ENCODE measurements around a stretch of chr12.

GRCh38 chr12:51269303-51270020, 753 bp downstream of the SMAGP start:
- RRBS, result 7% methylated on average over 29 of the region's 53 CpGs

DNA sequence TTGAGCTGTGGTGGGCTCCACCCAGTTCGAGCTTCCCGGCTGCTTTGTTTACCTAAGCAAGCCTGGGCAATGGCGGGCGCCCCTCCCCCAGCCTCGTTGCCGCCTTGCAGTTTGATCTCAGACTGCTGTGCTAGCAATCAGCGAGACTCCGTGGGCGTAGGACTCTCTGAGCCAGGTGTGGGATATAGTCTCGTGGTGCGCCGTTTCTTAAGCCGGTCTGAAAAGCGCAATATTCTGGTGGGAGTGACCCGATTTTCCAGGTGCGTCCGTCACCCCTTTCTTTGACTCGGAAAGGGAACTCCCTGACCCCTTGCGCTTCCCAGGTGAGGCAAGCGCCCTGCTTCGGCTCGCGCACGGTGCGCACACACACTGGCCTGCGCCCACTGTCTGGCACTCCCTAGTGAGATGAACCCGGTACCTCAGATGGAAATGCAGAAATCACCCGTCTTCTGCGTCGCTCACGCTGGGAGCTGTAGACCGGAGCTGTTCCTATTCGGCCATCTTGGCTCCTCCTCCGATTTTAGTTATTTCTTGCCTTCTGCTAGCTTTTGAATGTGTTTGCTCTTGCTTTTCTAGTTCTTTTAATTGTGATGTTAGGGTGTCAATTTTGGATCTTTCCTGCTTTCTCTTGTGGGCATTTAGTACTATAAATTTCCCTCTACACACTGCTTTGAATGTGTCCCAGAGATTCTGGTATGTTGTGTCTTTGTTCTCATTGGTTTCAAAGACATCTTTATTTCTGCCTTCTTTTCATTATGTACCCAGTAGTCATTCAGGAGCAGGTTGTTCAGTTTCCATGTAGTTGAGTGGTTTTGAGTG, 22.7 kb upstream of the SCN8A start:
- RRBS, result no CpG with 5 or more reads among the region's 34 CpGs

DNA sequence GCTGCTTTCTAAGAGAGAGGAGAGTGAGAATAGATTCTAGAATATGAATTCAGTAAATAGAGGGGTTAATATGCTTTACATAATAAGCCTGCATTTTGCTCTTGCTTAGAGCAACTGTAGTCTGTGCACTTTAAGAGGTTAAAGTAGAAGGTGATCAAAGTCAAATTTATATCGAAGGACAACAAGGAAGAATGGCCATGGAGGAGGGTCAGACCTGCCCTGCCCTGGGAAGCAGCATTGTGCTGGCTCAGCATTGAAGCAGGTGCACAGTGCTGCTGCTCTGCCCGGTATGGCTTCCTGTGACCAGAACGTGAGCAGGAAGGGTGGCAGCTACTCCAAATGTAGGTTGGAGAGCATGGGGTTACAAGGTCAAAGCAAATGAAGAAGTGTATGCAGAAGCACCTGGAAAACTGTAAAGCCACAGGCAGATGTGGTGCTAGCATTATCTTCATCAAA, 84.0 kb downstream of the SCN8A start:
- RRBS, result no CpG with 5 or more reads among the region's 3 CpGs

- RRBS, result no CpG with 5 or more reads among the region's 8 CpGs
Measured at GRCh38 chr12:51884794-51885142, 3.1 kb upstream of the ANKRD33 start.

GRCh38 chr12:51904750-51905401, 2.4 kb upstream of the ACVRL1 start:
- RRBS, result no CpG with 5 or more reads among the region's 4 CpGs

DNA sequence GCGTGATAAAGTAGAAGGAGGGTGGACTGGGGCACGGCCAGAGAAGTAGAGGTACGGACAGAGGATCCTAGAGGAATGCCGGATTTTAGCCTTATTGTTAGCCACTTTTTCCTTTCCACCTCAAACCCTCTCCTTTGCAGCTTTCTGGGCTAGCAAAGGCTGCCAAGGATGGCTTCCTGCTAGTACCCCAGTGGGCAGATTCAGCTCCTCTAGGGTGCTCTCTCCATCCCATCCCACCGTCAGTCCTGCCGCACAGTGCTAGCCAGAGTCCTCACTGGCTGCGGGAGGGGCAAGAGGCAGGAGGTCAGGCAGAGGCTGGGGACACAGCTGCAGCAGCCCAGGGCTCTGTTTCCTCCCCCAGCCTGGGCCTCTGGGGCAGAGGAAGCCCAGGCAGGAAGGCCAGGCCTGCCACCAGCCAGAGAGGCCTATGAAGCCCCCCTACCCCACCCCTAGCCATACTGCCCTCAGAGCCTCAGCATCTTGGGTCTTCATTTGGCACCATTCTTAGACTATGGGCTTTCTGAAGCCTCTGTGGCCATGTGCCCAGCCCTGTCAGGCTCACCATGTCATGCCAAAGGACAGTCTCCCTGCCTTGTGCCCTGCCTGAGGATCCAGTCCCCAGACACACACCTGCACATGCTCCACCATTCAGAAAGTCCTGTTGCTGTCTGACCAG, 3.3 kb downstream of the ACVRL1 start:
- RRBS, result no CpG with 5 or more reads among the region's 7 CpGs

DNA sequence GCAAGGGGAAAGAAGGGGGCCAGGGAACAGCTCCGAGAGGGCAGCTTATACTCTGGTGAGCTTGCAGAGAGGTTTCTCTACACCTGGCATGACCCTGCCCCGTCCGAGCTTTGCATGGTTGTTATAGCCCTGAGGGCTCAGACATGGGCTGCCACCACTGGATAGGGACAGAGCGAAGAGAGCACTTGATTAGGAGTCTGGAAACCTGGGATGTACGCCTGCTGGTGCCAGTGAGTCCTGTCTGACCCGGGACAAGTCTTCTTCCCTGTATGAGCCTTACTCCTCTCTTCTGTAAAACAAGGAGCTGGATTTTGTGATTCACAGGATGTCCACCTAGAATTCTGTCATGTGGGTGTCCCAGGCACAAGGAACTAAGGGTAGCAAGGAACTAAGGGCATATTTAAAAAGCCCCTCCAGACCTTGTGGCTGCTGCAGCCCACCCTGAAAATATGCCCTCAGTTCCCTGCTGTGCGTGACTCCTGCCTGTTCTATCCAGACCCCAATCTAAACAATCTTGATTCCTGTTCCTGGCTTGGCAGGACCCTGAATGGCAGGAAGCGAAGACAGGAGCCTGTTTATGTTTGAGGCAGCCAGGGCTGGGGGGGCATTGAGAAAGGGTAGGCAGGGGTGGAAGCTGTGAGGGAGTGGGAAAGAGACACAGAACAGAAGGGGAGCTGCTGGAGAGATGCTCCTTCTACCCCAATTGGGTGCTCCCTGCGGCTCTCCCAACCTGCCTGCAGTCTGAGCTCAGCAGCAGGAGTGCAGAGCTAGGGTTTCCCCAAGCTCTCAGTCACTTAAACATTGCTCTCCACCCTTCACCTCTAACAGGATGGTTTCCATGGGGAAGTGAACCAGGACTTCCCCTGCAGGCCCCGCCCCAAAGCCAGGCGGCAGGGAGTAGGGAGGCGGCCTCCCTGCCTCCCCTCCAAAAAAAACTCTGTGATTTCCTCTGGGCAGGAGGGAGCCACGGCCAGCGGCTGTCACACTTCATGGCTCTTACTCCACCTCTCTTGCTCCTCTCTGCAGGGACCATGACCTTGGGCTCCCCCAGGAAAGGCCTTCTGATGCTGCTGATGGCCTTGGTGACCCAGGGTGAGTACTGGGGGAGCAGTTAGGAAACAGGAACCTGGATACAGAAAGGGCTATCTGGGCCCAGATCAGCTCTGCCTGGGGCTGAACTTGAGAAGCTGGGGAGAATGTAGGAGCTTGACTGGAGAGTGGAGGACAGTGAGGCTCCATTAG, 4.6 kb downstream of the ACVRL1 start:
- RRBS, result no CpG with 5 or more reads among the region's 14 CpGs

DNA sequence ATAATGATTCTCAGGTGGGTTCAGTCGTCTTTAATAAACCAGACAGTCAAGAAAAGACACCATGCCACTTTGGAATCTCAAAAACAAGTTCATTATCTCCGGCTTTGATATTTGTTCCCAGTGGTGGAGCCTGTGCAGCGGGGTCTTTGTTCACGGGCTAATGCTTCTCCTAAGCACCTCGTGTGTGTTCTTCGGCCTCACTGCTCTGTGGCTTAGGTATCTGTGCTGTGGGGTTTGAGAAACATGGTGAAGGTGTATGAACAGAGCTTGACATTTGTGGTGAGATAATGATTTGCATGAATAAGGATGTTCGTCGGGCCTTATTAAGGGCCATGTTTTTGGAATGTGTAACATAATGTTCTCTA, 1.7 kb downstream of the ACVR1B start:
- RRBS, result no CpG with 5 or more reads among the region's 8 CpGs

DNA sequence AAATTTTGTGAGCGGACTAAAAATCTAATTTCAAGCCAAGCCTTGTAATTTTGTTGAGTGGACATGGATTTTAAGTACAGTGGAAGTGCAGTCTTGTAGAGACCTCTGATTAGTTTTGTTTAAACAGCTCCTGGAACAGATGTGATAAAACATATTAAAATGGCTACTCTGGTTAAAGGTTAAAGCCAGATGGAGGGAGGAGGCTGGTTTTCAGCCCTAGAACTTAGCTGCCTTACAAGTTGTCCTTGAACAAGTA, 2.9 kb downstream of the ACVR1B start:
- RRBS, result no CpG with 5 or more reads among the region's 1 CpG

DNA sequence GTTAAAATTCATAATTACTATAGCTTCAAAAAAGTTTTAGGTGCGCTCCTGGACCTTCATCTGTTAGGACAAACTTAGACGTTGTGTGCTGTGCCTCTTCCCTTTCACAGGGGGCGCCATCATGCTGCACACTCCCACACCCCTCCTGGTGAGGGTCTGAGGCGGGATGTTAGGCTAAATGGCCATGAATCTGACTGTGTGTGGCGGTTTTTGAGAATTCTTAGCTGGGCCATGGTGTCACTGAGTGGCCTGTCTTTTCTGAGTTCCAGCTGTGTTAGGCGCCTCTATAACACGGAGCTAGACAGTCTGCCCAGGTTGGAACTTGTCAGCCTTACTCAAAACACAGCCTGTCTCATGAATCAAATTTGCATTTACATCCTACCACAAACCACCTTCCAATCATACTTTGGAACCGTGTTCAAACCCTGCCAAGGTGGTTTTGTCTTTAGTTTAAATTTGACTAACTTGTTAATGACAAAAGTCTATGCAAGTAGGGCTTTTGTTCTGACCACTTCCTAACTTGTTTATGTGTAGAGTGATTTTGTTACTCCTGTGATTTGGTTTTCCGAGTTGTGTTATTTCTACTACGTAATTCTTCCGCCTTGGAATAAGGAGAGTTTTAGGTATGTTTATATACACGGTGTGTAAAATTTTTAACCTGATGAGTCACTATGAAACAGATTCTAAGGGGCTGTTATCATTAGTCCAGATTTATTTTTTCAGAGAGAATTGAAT, 19.5 kb downstream of the ACVR1B start:
- RRBS, result no CpG with 5 or more reads among the region's 12 CpGs

- RRBS, result no CpG with 5 or more reads among the region's 7 CpGs
Measured at GRCh38 chr12:52020549-52021154, 13.9 kb downstream of the TAMALIN start.

DNA sequence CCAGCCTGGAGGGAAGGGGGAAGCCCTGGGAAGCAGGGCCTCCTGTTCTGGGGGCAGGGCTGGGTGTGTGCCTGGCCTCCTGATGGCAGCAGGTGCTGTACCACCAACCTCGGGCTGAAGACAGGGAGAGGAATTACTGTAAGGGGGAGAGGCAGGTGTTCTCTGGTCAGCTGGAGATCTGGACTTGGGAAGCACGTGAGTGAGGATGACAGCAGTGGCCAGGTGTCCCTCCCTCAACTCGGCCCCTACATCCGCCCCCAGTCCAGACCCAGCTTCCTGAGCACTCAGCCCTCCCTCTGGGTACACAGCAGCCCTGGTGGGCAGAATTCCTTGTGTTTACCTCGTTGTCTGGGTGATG, 8.2 kb upstream of the NR4A1 start:
- RRBS, result no CpG with 5 or more reads among the region's 5 CpGs

GRCh38 chr12:52053117-52053486, 1.9 kb downstream of the NR4A1 start:
- RRBS, result no CpG with 5 or more reads among the region's 2 CpGs

- RRBS, result no CpG with 5 or more reads among the region's 13 CpGs
Measured at GRCh38 chr12:52055383-52056020, 4.3 kb downstream of the NR4A1 start.

GRCh38 chr12:52056973-52057985, 6.0 kb downstream of the NR4A1 start:
- RRBS, result 71% methylated on average over 6 of the region's 25 CpGs

DNA sequence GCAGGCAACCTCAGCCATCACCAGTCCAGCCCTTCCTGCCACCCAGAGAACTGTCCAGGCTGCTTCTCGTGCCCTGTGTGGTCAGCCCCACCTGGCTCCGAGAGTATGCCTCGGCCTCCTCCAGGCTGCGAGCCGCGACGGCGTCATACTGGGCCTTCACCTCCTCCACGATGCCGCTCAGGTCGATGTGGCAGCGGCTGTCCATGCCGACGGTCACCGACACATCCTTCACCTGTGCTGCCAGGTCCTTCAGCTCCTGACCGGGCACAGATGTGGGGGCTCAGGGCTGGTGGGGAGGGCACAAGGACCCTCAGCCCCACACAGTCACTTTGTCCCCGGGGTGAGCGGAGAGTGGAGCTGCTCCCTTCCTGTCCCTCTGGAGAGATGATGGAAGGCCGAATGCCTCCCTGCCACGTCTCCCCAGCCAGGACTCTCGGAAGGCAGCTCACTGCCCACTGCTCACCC, 18.3 kb downstream of the KRT80 start:
- RRBS, result 78% methylated on average over 2 of the region's 21 CpGs

DNA sequence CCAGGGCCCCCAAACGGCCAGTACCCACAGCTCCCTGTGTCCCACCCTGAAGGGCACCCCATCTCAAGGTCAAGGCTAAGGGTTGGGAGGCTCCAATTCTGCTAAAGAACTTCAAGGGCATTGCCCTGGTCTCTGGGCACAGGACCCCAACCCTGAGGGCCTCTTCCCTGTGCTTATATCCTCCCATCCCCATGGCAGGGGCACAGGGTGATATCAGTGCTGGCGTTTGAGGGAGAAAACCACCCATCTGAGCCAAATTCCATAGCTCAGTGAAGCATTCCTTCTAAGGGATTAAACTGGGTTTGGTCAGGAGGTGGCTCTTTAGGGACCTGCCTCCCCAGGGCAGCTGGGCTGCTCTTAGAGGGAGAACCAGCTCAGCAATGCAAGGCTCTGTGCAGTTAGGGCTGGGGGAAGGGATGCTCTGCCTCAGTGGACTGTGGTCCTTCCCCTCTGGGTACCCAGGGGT, 2.1 kb downstream of the KRT80 start:
- RRBS, result no CpG with 5 or more reads among the region's 2 CpGs

GRCh38 chr12:52202088-52202972, 10.5 kb upstream of the KRT80 start:
- RRBS, result no CpG with 5 or more reads among the region's 19 CpGs

- RRBS, result no CpG with 5 or more reads among the region's 5 CpGs
Measured at GRCh38 chr12:52210626-52210983, 18.8 kb upstream of the KRT80 start.

DNA sequence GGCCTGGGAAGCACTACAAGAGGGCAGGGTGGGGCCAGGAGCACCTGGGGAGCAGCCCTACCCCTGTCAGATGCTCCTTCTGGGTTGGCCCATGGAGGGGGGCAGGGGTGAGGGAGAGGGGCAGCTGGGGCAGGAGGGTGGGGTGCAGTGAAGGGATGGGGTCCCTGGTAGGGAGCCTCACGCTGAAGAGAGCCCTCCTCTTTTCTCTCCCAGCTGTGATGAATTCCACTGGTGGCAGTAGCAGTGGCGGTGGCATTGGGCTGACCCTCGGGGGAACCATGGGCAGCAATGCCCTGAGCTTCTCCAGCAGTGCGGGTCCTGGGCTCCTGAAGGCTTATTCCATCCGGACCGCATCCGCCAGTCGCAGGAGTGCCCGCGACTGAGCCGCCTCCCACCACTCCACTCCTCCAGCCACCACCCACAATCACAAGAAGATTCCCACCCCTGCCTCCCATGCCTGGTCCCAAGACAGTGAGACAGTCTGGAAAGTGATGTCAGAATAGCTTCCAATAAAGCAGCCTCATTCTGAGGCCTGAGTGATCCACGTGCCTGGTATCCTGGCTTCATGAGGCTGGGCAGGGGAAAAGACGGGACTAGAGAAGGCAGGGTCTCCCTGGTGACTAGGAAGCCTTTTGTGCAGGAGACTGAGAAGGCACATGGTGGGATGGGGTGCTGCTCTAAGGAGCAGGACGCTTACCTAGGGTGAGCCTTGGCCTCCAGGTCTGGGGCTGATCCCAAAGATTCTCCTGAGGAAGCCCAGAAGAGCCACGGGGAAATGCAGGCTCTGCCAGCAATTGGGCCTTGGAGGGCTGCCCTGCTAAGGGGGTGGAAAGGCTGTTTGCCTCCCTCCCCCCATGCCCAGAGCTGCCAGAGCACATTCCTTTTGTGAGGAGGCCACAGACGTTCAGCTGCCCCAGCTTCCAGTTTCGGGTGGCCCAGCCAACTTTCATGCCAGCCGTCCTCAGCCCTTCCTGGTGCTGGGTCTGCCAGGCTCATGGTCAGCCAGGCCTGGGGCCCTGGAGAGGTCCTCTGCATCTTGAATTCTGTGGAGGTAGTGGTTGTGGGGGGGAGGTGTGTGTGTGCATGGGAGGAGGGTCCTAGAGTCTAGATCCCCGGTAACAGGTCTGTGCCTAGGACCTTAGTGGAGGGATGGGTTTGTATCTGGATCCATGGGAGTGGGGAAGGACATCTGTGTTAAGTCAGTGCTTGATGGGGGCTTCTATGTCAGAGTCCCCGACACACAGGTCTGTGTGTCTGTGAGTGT, 15.8 kb downstream of the KRT7 start:
- RRBS, result no CpG with 5 or more reads among the region's 20 CpGs

Measured in hTERT-HM (cell line).